Heart (tissue), 3 donors: Measurements from ENCODE around the genes MED24, KRT39 and KRTAP1-4.

GRCh38 chr17:40054078-40055021, at the start of gene MED24:
Gene MED24 (minus strand): TSS chr17:40054408.
- RAMPAGE, long total RNA, 2 experiments = start-site peak on the minus strand in 1 of 2 experiments, at chr17:40054387-40054408 at its widest, 20 to 99 reads per replicate

DNA sequence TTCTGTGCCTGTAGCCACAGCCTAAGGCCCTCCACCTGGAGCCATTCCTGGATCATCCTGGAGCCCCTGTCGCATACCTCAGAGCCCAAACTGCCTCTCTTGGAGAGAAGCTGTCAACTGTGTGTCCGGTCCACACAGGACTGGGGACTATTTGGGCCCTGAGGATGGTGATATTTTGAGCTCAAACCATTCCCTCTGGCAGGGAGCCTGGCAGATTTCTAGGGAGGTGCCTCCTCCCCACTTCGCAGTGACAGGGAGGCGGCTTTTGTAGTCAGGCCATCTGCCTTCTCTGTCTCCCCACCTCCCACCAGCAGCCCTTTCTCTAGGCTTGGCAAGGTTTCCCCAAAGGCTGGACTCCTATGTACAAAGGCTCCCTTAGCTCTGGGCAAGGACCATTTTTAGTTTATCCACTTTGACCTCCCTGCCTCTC, 2.4 kb upstream of the MED24 start:
- RAMPAGE, long total RNA, 2 experiments = no peak in any of the 2 experiments

DNA sequence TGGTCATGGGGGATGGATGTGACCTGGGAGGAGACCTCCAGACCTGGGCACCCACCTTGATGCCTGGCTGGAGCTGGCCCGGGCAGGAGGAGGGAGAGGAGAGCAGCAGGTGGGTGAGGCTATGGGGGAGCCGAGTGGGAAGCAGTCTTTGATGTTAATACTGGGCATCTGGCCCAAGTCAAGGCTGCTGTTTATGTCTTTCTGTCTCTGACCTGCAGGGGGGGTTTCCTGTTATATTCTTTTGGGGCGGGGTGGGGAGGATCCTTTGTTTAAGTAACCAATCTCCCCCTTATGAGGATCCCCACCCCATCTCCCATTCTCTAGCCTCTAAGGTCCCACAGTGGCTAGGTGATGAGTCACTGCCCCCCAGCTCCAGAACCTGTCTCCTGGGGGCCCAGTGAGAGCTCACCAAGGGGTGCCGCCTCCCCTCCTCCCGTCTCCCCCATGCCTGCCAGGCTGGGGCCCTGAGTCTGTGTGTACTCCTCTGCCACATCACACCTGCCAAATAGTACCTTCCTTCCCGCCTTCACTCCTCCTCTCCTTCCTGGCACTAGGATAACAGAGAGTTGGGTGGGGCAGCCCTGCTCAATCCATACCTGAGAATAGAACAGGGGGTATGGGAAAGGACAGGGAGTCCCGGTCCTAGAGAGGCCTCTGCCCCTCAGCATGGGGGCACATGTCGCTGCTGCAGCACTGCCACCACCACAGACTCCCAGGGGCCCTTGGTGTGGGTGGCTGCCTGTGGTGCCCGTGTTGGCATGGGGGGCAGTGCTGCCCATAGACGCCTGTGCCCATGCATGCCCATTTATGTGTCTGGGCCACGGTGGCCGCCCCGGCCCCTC, 7.2 kb downstream of the THRA start:
- RAMPAGE, long total RNA, 2 experiments = no peak in any of the 2 experiments

DNA sequence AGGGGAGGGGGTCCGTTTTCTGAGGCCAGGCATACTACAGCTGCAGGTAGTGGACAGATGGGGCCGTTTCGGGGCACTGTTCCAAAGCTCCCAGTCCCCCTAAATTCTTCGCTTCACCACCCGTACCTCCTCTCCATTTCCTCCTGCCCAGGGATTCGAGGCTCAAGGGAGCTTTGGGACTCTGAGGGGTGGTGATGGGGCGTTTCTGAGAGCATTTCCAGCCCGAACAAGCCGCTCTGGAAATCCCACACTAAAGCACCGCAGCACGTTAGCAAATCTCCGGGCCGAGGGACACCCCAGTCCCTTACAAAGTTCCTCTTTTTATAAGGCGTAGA, 747 bp downstream of the NR1D1 start:
- RAMPAGE, long total RNA, 2 experiments = no peak in any of the 2 experiments

DNA sequence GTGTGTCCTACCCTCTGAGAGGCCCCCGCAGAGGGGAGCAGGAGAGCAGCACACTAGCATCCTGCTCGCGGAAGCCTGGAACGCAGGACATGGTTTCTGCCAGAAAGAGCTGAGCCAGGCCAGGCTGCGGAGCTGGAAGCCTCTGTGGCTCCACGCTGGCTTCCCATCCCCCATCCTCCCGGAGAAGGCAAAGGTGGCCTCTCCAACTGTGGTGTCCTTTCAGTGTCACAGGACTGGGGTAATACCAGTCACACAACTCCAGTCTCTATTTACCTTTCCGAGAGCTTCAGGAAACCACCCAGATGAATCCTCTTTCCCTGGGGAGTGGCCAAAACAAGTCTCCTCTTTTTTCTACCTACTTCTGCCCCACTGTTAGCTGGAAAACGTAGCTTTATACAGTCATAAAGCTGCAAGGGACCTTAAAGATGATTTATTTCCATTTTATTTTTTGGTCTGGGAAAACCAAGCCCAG, 8.2 kb upstream of the MSL1 start:
- RAMPAGE, long total RNA, 2 experiments = no peak in any of the 2 experiments

- RAMPAGE, long total RNA, 2 experiments = no peak in any of the 2 experiments
Observed at GRCh38 chr17:40122420-40122469, 474 bp downstream of the MSL1 start.

DNA sequence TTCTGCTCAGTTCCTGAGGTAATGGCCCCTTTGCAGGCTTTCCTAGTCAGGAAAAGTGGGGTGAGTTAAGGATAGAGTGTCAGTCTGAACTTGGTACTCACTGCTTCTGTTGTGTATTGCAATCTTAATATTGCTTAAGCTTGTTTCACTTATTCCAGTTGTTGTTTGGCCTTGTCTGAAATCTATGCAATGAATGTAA, 3.0 kb downstream of the MSL1 start:
- RAMPAGE, long total RNA, 2 experiments = no peak in any of the 2 experiments

GRCh38 chr17:40168106-40168738, 9.0 kb upstream of the RAPGEFL1 start:
- RAMPAGE, long total RNA, 2 experiments = no peak in any of the 2 experiments

DNA sequence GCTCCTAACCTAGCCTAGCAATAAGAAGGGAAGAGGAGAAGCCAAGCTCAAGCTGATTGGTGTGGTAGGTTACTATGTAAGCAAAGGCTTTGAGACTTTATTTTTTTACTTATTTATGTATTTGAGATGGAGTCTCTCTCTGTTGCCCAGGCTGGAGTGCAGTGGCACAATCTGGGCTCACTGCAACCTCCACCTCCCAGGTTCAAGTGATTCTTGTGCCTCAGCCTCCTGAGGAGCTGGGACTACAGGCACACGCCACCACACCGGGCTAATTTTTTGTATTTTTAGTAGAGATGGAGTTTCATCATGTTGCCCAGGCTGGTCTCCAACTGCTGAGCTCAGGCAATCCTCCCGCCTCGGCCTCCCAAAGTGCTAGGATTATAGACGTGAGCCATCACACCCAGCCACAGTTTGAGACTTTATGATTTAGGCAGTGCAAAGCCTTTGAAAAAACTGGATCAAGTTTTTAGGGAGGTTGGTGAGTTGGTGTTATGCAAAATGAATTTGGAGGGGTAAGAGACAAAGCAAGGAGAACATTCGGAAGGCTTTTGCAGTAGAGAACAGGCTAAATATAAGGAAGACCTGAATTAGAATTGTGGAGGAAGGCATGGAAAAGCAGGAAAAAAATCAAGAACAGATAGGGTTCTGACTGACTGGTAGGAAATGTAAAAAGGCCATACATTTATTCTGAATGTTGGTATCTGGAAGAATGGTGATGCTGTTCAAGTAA, 14.6 kb upstream of the CDC6 start:
- RAMPAGE, long total RNA, 2 experiments = no peak in any of the 2 experiments

GRCh38 chr17:40317790-40318824, 9.1 kb downstream of the RARA start:
- RAMPAGE, long total RNA, 2 experiments = start-site peak on the plus strand in 1 of 2 experiments, at chr17:40318258-40318300 at its widest, 29 to 79 reads per replicate

DNA sequence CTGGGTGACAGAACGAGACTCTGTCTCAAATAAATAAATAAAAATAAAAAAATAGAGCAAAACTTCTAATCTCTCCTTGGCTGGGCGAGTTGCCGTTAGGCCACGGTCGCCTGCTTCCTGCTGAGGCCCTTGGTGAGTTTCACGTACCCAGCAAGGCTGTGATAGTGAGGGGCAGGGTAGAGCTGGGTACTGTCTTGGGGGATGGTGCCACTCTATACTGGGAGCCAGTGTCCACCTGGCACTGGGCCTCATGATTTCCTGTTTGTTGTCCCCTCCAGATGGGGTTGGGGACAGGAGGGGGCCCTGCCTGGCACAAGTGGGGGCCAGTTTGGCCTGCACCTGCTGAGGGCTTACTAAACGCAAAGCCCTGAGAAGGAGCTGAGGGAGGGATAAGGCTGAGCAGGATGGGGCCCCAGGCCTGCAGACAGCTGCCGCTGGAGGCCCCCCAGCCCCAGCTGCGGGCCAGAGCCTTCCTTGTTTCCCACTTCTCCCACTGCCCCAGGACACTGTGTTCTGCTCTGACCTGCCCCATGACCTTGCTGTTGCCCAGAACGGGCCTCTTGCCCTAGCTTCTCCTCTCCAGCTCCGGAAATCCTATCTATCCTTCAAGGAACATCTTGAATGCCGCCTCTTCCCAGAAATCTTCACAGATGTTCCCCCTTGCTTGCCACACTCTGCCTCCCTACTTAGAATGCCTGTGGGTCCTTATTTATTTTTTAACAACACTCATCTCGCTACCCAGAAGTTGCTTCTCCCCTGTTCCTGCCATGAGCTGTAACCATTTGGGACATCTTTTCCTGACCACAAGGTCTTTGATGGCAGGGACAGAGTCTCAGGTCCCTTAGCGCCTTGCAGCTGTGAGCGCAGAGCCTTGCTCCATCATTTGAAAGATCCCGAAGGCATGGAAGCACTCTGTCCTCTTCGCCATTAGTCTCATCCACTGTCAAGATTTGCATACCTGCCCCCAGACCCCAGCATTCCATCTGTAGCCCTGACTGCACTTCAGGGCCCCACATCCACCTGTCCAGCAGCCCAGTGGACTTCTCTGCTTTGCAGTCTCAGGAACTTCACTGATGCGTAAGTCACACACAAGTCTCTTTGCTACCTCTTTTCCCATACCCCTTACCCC, 25.2 kb downstream of the GJD3 start:
- RAMPAGE, long total RNA, 2 experiments = no peak in any of the 2 experiments

GRCh38 chr17:40344250-40345037, 20.1 kb downstream of the GJD3 start:
- RAMPAGE, long total RNA, 2 experiments = no peak in any of the 2 experiments

DNA sequence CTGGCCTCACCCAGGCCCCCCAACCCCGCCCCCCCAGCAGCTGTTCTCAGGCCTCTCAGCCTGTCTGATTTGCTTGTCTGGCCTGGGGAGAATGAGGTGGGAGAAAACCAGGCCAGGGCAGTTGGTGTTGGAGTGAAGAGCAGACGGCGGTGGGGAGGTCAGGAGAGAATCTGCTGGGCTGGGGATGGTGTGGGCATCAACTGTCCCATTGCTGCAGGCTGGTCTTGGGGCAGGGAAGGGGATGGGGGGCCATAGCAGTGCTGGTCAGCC, 18.0 kb downstream of the GJD3 start:
- RAMPAGE, long total RNA, 2 experiments = no peak in any of the 2 experiments

GRCh38 chr17:40348368-40349092, 16.0 kb downstream of the GJD3 start:
- RAMPAGE, long total RNA, 2 experiments = no peak in any of the 2 experiments

DNA sequence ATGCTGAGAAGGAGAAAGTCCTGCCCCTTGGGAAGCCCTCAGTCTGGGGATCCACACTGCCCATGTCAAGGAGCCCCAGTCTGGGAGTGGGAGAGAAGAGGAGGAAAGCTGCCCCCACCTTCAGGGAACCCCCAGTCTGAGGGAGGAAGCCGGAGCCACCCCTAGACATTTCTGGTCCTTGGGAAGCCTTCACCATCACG, 6.8 kb downstream of the GJD3 start:
- RAMPAGE, long total RNA, 2 experiments = no peak in any of the 2 experiments

DNA sequence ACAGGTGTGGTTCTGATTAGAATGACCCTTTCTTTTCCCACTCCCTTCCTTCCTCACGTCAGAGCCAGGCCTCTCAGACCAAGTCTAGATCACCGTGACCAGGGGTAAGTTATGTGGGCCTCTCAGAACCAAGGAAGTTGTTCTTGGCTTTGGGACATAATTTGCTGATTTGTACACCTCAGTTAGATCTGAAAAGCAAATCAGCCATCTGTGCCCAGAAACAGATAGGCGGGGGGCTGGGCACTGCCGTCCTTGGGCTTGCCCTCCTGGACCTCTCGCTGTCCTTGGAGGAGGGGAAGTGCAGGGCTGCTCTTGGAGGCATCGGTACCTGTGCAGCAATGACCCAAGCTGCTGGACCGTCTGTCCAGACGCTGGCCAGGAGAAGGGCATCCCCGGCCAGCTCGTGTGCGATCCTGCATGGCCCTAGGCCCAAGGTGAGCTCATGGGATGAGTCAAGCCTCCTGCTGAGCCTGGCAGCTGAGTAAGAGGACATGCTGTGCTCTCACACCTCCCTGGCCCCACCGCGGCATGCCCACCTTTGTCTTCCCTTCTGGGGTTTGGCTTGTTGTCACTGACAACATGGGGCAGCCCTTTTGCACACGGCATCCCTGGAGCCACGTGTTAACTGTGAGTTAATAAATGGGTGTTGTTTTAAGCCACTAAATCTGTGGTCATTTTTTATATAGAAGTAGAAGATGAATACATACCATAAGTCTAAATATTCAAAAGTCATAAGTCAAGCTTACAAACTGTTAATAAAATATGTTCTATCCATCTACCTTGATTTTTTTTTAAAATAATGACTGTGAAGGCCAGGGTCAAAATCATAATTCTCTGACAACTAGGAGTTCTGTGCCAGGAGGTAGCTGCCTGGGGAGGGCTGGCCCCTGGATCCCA, 8.8 kb upstream of the TNS4 start:
- RAMPAGE, long total RNA, 2 experiments = no peak in any of the 2 experiments

DNA sequence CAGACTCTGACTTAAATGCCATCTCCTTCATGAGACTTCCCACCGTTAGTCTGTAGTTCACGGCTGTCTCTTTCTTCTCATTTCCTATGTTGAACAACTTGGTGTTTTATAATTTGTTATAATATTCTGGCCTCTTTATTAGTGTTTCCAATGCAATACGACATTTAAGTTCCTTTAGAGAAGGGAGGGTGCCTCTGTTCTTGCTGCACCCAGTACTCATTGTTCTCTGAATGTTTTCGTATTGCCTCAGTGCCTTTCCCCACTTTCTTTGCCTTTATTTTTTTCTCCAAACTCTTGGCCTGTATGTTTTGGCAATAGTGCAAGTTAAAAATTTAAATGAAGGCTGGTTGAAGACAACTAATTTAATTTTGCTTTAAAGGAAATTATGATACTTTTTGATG, 6.2 kb upstream of the KRT10 start:
- RAMPAGE, long total RNA, 2 experiments = no peak in any of the 2 experiments

DNA sequence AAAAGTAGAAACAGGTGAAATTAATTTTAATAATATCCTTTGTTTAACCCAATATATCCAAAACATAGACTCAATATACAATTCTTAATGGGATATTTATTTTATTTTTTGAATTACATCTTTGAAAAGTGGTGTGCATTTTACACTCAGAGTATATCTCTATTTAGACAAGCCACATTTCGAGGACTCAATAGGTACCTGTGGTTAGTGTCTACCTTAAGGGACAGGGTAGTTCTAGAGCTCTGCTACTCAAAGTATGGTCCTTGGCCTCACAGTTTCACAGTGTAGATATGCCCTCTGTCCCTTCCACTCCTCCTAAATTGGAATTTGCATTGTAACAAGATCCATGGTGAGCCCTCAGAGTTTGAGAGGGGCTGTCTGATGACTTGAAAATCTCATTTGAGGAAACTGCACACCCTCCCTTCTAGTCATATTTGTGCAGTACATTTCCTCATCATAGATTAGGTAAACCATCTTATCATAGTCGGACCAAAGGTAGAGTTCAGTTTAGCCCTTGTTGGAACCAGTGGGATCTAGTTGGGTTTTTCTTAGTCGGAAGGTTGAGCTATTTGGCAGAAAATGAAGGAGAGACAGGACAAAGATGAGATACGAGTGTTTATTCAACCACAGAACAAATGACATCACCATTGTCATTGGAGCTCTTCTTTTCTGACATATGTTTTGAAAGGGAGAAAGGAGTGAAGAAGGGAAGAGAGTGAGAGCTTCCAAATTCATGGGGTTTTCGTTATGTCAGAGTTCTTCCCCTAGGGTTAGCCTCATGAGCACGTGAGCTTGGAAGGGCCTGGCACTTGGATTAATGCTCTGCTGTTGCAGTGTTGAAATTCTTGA, 15.7 kb upstream of the KRT20 start:
- RAMPAGE, long total RNA, 2 experiments = no peak in any of the 2 experiments

DNA sequence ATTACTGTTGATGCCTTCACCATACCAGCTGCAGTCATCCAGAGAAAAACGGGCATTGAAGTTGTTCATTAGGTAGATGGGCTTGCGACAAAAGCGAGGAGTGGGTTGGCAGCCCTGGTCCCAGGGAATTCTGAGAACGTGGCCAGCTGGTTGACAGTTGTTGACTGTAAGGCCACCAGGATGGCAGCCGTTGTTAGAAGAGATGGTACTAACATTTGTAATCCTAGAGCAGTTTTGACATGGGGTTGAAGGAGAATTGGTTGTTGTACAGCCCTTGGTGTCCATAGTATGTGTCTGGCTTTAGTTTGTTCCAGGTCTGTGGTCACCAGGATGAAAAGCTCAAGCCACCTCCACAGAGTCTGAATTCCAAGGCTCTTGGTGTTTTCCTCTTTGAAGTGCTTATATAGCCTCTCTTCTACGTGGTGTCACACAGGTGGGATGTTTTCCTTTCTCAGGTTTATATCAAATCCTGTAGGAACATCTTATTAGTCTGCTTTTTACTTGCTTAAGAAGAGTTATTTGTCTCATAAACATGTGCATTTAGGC, at the start of gene KRT39:
Gene KRT39 (minus strand): TSS at position 377 of the 546 bp plus-strand sequence.
- RAMPAGE, long total RNA, 2 experiments = no peak in any of the 2 experiments

DNA sequence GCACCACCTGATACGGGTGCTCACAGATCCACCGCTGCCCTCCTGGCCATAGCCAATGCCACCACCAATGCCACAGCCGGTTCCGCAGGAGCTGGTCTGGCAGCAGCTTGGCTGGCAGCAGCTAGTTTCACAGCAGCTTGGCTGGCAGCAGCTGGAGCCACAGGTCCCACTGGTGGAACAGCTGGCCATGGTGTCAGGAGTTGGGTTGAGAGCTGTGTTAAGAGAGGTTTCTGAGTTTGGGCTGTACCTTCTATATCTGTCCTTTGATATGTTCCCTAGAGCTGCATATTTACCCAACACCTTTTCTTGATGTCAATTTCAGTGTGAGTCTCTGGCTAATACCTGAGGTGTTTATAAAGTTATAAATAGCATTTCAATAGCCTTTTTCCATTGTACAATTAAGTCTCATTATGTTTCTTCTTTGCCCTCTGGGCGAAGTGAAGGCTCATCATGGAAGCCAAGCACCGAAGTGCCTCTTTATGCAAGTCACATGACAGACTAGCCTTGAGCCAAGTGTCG, at the start of gene KRTAP1-4:
Gene KRTAP1-4 (minus strand): TSS at position 306 of the 519 bp plus-strand sequence.
- RAMPAGE, long total RNA, 2 experiments = no peak in any of the 2 experiments